ENCODE measurements around a stretch of chr3.

DNA sequence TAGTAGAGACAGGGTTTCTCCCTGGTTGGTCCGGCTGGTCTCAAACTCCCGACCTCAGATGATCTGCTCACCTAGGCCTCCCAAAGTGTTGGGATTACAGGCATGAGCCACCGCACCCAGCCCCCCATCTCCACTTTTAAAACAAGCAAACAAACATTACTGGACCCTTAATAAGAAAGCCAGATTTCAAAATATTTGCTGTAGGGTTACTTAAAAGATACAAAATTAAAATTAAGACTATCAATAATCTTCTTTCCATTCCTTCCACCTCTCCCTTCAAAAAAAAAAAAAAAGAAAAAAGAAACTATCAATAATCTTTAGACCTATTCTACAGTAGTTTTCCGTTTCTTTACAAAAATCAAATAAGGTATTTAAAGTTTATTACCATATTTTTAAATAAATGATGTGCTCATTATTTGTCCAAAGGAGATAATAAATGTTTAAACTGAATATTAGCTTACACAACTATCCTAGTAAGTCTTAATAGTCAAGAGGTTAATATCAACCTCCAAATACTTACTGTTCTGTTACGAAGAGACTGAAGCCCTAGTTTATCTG, 19.0 kb downstream of the PDE12 start:
- RRBS = no CpG with 5 or more reads among the region's 5 CpGs

GRCh38 chr3:57586287-57586926, 10.7 kb downstream of the ARF4 start:
- RRBS = no CpG with 5 or more reads among the region's 3 CpGs

- RRBS = no CpG with 5 or more reads among the region's 3 CpGs
Observed at GRCh38 chr3:57803540-57804178, 47.5 kb downstream of the SLMAP start.

- RRBS = no CpG with 5 or more reads among the region's 3 CpGs
Observed at GRCh38 chr3:57893561-57893983, 114.7 kb upstream of the FLNB start.

GRCh38 chr3:57974670-57975511, 33.3 kb upstream of the FLNB start:
- RRBS = no CpG with 5 or more reads among the region's 15 CpGs

GRCh38 chr3:57978225-57978834, 29.9 kb upstream of the FLNB start:
- RRBS = no CpG with 5 or more reads among the region's 8 CpGs

- RRBS = no CpG with 5 or more reads among the region's 7 CpGs
Observed at GRCh38 chr3:58005503-58006104, 2.6 kb upstream of the FLNB start.

- RRBS = no CpG with 5 or more reads among the region's 7 CpGs
Observed at GRCh38 chr3:58015378-58016155, 7.3 kb downstream of the FLNB start.

DNA sequence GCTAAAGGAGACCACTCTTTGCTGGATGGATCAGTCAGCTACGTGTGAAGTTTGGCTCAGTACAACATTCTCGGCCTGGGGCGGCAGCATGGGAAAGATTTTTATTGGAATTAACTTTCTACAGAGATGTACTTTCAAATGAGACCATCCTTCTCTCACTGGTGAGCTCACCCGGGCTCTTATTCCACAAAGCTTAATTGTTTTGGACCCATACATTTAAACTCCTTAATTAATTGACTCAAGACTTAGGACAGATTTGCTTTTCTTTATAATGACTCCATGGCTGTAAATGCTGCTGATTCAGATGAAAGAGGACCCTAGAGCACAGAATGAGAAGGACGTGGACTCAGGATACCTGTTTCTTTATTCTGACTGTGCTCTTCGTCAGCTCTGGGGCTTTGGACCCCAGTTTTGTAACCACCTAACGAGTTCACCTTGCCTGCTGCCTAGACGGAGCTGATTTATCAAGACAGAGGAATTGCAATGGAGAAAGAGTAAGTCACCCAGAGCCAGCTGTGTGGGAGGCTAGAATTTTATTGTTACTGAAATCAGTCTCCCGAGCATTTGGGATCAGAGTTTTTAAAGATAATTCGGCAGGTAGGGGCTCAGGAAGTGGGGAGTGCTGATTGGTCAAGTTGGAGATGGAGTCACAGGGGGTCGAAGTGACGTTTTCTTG, 27.7 kb downstream of the FLNB start:
- RRBS = no CpG with 5 or more reads among the region's 12 CpGs

DNA sequence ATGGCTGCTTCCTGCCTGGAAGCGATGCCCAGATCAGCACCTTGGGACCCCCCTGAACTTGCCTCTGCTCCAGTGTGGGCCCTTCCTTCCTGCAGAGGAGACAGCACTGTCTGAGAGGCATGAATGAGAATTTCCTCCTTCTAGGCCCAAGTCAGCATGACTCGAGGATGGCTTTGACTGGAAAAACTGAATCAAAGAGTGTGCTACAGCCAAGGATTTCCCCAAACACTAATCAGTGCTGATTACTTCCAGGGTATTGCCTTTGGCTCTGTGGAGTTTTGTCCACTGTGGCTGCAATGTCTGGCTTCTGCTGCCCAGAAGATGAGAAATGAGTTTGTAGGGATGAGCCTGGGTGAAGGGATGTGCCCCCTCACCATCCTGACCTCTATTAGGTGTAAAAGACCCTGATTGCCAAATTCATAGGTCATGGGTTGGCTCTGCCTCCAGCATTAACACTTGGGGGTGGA, 36.5 kb downstream of the FLNB start:
- RRBS = no CpG with 5 or more reads among the region's 2 CpGs

DNA sequence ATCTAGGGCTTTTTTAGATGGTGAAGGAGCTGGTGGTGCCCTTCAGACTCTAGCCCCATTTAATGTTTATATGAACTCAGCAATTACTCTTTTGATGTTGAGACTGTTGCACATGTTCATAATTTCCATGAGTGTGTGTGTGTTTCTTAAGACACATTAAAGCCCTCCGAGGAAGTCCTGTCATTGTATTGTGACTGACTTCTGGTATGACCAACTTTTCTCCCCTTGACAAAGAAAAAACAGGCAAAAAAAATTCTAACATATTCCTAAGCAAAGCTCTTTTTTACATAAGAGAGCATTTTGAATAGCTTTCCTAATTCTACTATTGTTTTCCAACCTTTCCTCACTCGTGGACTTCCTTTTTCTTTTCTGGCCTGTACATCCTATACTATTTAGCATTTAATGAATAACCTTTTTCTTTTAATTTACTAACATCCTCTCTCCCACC, 91.7 kb downstream of the FLNB start:
- RRBS = no CpG with 5 or more reads among the region's 2 CpGs

DNA sequence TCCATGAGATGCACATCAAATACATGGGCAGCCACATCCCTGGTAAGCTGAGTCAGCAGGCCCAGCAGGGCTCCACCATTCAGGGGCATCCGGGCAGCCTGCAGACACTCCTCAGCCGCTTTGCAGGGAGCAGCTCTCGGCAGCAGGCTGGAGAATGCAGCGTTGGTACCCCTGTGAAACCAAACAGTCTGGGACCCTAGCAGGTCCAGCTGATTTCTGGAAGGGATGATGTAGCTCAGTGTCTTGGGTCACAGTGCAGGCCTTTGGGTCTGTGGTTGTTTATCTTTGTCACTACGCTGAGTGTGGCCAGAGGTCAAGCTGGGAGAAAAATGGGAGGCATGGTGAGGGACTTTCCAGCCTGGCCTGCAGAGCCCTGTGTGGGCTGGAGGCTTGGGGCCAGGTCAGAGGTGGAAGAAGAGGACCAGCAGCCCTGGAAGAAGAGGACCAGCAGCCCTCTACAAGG, 67.2 kb downstream of the DNASE1L3 start:
- RRBS = no CpG with 5 or more reads among the region's 5 CpGs

- RRBS = 83% methylated on average over 2 of the region's 20 CpGs
Observed at GRCh38 chr3:58171393-58172461, 39.0 kb downstream of the DNASE1L3 start.

DNA sequence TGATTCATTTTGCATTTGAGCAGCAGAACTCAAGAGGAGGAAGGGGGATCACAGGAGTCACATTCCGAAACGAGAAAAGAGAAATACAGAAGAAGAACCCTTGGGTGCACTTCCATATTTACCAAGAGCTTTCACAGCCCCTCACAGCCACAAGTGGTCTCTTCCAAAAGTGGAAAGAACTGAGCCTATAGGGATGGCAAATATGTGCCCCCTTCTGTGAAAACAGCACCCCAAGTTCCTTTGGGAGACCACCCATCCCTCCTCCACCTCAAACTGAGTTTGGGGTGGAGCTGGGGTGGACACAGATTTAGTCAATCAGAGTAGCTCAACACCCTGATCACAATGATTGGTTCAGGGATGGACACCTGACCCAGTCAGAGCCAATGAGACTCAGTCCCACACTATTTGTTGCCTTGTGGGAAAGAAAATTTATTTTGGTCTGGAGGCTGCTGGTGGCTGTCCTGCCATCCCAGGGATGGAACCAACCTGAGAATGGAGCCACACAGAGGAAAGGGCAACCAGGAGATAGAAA, 10.8 kb downstream of the DNASE1L3 start:
- RRBS = no CpG with 5 or more reads among the region's 2 CpGs

DNA sequence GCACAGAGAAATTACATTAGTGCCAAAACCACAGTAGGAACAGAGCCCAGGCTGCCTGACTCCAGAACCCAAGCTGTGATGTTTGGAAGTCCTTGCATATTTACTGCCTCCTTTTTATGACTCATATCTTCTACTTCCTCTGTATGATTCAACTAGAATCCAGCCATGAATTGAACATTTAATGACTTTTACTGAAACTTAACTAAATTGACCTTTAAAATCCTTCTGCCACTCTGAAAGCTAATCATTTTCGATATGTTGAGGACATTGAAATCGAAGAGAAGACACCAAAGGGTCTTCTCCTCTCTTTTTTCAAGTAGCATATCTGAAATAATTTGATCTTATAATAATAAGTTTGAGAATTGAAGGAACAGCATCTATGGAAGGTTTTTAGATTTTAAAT, 33.8 kb upstream of the RPP14 start:
- RRBS = no CpG with 5 or more reads among the region's 2 CpGs

DNA sequence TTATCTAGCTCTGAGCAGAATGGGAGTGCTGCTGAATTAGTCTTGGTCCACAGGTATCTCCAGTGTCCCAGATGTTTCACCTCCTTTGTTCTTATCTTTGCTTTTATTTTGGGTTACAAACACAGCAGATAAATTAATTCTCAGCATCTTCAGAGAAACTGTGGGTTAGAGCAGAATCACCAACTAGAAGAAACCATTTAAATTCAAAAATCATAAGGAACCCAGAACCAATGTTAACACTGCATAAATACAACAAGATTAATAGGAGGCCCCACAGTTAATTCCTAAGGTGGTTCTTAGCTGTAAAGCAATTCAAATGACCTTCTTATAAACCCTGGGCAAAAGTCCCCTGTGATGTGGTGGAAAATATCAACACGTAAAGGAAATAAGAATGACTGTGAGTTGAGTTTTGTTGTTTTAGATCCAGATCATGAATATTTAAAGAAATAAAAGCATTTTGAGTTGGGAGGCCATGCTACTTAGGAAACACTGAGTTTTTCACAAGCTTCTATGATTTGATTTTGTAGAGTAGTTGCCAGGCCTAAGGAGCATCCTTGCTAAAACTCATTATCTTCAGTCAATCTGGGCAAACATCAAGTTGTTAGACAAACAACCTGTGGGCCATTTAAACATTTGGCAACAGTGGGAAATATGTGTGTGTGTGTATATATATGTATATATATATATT, 8.3 kb upstream of the PXK start:
- RRBS = no CpG with 5 or more reads among the region's 1 CpG

- RRBS = no CpG with 5 or more reads among the region's 16 CpGs
Observed at GRCh38 chr3:58463491-58464235, 28.2 kb upstream of the KCTD6 start.

- RRBS = no CpG with 5 or more reads among the region's 1 CpG
Observed at GRCh38 chr3:58474346-58474894, 17.5 kb upstream of the KCTD6 start.

DNA sequence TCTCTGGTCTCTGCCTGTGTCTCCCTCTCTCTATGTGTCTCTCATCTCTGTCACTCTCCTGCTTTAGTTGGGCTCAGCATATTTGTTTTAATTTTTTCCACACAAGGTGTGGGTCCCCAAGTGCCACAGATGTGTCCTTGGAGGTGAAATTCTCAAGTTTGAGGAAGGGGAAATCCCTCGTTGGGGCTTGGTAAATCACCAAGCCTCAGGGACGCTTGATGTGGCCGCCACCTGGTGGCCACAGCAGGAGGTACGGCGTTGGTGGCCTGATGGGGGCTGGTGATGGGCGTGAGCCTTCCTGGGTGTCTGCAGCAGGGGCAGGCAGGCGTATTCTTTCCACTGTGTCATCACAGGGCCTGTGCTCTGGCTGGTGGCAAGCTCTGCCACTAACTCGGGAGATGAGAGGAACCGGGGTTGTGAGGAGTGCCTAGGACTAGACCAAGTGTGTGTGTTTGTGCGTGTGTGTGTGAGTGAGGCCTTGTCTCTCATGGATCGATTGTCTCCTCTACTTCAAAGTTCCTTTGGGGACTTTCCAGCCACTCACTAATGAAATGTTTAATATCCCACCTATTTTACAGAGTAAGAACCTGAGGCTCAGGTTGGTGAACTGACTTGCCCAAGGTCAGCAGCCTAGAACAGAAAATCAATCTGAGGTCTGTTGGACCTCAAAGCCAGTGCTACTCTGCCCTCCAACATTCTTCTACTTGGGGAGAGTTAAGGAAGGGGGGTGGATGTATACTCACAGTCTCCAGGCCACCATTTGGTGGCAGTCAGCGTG, 4.1 kb downstream of the ACOX2 start:
- RRBS = no CpG with 5 or more reads among the region's 12 CpGs

All from retinal pigment epithelial cell (primary cell).